Pericardium fibroblast (primary cell): Measurements from ENCODE around the gene CXCL8.

DNA sequence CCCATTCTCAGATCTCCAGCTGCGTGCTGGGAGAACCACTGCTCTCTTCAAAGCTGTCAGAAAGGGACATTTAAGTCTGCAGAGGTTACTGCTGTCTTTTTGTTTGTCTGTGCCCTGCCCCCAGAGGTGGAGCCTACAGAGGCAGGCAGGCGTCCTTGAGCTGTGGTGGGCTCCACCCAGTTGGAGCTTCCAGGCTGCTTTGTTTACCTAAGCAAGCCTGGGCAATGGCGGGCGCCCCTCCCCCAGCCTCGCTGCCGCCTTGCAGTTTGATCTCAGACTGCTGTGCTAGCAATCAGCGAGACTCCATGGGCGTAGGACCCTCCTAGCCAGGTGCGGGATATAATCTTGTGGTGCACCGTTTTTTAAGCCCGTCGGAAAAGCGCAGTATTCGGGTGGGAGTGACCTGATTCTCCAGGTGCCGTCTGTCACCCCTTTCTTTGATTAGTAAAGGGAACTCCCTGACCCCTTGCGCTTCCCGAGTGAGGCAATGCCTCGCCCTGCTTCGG is 65.8 kb downstream of the DCK start:
- RAMPAGE, long total RNA: no peak

GRCh38 chr4:71187802-71188532 is 908 bp downstream of the SLC4A4 start:
- RAMPAGE, long total RNA: no peak

DNA sequence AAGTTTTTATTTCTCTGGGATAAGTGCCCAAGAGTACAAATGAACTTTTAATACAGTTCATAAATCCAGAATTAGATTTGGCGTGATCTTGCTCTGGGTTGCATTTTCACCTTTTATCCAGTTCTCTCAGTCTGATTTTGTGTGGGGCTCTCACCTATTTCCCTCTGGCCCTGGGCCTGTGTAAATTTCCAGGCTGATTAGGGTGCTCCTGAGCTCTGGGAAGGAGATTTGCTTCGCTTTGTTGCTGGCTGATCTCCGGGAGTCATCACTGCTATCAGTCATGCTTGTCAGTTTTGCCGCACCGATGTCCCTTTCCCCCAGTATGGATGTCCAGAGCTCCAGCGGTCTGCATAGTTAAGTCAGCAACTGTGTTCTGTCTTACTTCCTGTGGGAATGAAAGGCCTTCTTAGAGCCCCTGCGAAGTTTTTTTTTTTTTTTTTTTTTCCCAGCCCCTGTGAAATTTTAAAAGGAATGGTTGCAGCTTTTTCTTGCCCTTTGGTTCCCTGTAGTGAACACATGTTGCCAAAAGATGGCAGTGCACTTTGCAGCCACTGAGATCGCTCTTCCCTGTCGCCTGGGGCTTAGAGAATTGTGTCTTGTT is 42.4 kb downstream of the SLC4A4 start:
- RAMPAGE, long total RNA: no peak

DNA sequence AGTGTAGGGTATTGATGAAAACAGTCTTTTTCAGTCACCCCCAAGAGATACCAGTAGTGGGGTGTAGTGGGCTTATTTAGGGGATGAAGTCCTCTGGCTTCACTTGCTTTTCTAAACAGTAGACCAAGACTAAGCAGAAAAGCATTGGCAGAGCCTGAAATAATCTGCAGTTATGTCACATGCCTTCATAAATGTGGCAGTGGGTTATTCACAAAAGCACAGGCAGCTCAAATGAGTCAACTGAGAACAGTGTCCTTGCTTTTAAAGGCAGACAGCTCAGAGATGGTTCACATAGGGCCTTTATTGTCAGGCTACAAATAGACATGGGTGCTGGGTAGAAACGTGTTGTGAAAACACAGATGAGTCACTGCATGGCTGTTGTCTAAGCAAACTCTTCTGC is 269.7 kb downstream of the SLC4A4 start:
- RAMPAGE, long total RNA: no peak

- RAMPAGE, long total RNA: no peak
Measured at GRCh38 chr4:71602650-71603066, 181.2 kb downstream of the GC start.

GRCh38 chr4:71614724-71615339 is 169.0 kb downstream of the GC start:
- RAMPAGE, long total RNA: no peak

DNA sequence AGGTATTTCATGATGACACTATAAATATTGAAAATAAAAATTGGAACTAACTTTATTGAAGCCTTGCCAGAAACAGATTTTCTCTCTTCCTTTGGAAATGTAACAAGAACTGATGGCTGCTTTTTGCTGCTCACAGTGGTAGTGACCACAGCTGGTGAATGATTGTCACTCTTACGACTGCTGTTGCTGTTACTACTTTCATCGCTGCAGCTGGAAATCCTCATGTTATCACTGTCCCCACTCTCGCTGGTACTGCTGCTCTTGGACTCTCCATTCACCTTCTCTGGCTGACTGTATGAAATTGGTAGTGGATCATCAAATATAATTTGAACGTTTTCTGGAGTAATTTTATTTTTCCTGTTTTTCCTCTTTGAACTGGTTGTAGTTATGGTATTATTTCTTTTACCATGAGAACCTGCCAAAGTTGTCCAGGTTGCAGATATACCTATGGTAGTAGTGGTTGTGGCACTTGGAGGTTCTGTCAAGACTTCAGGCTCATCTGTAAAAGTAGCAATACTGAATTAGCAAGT is 28.6 kb upstream of the COX18 start:
- RAMPAGE, long total RNA: no peak

DNA sequence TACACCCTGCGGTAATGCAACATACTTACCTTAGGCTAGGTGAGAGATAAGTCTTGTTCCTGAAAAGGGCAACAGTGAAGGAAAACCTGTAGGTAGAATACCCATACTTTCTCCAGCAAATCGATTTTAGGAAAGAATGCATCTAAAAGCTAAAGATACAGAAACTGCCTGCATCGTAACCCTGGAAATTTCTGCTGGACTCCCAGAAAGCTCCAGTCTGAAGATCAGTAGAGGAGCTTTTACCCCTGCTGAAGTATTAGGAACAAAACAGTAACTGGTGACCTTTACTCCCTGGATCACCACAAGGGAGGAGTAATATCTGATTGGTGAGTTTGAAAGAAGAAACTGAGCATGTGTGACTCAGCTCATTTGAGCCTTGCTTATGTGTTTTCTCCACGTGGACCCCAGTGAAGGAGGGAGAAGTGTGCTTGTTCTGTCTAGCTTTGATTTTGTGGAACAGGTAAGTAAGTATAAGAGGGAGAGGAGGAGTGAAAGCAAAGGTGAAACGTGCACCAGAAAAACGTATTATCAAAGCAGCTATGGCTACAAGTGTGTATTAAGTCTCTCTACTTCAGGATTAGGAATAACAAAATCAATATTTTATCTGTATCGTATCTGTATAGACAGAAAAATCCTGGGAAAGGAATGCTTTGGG is 34.6 kb upstream of the COX18 start:
- RAMPAGE, long total RNA: no peak

- RAMPAGE, long total RNA: no peak
Measured at GRCh38 chr4:73192204-73193046, 66.2 kb downstream of the ANKRD17 start.

DNA sequence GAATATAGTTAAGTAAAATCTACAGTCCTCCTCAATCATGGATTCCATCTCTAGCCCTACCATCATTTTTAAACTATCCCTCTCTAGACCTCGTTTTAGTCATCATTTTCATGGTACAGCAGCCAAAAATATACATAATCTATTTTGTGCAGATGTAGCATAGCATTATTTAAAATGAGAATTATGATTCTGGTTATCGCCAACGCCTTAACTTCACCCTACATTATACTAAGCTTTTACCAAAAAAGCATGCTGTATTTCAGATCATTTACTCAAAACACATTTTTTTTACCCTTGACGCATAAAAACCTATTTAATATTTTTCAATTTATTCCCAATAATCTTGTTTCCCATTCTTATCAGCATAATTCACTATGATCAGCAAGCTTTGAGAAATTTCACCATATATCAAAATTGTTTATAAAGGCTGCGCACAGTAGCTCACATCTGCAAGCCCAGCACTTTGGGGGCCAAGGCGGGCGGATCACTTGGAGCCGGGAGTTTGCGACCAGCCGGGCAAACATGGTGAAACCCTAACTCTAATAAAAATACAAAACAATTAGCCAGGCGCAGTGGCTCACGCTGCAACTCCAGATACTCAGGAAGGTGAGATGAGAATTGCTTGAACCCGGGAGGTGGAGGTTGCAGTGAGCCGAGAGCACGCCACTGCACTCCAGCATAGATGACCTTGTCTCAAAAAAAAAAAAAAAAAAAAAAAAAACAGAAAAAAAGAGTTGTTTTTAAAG is 8.5 kb downstream of the ANKRD17 start:
- RAMPAGE, long total RNA: no peak

DNA sequence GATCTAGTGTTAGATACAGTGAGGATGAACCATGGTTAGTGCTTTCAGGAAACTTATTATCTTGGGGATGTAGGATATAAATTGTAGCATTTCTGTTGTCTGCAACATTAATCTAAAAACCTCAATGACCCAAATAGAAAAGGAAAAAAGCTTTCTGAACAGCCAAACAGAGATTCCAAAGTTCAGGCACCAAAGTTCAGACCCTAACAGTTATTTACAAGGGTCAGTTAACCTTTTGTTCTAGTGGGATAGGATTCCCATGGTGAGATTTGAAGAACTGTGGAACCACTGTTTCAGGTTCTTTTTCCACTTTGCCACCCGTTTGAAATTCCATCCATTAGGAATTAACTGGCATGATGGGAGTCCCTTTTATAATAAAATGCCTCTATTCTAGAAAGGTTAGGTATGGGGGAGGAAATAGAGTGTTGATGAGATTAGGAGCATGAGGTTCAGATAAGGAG is 6.5 kb upstream of the ALB start:
- RAMPAGE, long total RNA: no peak

GRCh38 chr4:73612989-73614044 is 6.9 kb downstream of the RASSF6 start:
- RAMPAGE, long total RNA: no peak

- RAMPAGE, long total RNA: no peak
Measured at GRCh38 chr4:73740291-73741119, at the start of gene CXCL8. Gene CXCL8, plus strand, starts transcription at chr4:73740569.

GRCh38 chr4:74056766-74057239 is 18.3 kb upstream of the CXCL3 start:
- RAMPAGE, long total RNA: no peak

DNA sequence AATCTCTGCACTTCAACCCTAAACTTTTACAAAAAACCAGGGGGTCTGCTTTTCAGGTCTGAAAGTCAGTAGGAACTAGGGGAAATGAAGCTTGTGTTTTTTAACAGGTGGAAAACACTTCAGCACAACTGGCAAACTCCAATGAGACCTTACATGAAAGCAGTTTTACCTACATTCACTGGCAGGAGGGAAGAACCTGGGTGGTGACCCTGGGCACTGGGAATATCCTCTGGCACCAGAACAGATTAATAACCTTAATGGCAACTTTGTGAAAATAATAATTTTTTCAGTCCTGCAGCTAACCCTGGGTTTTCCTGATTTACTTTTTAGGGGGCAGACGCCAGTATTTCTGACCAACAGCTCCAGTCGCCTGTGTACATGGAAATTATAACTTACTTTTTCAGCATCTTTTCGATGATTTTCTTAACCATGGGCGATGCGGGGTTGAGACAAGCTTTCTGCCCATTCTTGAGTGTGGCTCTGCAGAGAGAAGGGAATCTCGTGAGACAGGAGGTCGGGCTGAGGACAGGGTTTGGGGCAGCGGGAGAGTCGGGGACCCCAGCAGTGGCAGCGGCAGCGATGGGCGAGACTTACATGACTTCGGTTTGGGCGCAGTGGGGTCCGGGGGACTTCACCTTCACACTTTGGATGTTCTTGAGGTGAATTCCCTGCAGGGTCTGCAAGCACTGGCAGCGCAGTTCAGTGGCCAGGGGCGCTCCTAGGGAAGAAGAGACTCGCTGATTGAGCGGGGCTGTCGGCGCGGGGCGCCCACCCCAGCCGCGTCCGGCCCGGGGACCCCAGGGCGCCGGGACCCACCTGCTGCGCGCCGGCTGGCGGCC is 571 bp downstream of the CXCL2 start:
- RAMPAGE, long total RNA: no peak

GRCh38 chr4:74114016-74114883 is 15.3 kb upstream of the CXCL2 start:
- RAMPAGE, long total RNA: no peak

GRCh38 chr4:74116834-74117602 is 18.0 kb upstream of the CXCL2 start:
- RAMPAGE, long total RNA: no peak

DNA sequence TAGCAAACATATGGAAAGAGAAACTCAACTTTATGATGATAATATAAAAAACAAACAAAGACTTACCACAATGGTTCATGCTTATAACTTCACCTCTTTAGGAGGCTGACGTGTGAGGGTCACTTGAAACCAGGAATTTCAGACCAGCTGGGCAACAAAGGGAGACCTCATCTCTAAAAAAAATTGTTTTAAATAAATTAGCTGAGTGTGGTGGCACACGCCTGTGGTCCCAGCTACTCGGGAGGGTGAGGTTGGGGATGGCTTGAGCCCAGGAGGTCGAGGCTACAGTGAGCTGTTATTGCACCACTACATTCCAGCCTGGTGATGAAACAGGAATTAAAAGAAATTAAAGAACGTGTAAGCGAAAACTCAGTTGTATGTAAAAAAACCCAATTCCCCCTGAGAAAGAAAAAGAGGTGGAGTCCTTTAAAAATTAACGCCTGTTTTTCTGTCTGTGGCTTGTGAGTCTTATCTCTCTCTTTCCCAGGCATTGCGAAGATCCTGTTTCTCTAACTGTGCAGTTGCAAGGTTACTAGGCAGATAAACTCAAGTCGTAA is 21.9 kb downstream of the EPGN start:
- RAMPAGE, long total RNA: no peak

GRCh38 chr4:74375674-74376321 is 10.9 kb downstream of the EREG start:
- RAMPAGE, long total RNA: no peak

- RAMPAGE, long total RNA: no peak
Measured at GRCh38 chr4:74886496-74887029, 46.4 kb upstream of the PARM1 start.